Helper T cell (primary cell): ENCODE measurements around a stretch of chr16.

DNA sequence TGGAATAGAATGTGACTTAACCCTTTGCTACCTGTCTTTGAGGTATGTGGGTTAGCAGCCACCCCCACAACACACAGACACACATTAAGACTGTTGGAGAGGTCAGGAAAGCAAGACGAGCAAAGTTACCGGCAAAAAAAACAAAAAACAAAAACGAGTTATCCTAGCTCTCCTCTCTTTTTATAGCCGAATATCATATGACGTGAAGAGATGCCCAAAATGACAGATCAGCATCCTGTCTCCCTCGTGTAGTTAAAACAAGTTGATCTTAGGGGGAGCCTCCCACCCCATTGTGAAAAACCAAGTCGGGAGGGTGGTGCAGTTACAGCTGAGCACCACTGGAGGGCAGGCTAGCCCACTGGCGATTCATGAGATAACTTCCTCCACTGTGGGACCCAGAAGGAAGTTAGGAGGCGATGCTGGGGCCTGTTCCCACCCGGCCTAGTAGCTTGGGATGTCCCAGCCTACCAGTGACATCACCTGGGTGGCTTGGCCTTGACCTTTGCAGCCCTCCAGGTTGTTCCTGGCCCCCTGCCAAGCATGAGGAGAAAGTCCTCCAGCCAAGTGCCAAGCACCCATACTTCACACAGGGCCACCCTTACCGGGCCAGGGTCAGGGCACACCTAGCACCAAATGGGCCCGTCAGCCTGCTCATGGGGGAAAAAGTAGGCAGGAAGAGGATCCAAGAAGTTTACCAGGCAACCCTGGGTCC lies 8.1 kb upstream of the CPNE2 start:
- PRO-cap, 2 experiments: peak in 2 of 2 experiments; most common plus-strand start position 260 of the sequence (in 1); most common minus-strand start position 155 of the sequence (in 2)

DNA sequence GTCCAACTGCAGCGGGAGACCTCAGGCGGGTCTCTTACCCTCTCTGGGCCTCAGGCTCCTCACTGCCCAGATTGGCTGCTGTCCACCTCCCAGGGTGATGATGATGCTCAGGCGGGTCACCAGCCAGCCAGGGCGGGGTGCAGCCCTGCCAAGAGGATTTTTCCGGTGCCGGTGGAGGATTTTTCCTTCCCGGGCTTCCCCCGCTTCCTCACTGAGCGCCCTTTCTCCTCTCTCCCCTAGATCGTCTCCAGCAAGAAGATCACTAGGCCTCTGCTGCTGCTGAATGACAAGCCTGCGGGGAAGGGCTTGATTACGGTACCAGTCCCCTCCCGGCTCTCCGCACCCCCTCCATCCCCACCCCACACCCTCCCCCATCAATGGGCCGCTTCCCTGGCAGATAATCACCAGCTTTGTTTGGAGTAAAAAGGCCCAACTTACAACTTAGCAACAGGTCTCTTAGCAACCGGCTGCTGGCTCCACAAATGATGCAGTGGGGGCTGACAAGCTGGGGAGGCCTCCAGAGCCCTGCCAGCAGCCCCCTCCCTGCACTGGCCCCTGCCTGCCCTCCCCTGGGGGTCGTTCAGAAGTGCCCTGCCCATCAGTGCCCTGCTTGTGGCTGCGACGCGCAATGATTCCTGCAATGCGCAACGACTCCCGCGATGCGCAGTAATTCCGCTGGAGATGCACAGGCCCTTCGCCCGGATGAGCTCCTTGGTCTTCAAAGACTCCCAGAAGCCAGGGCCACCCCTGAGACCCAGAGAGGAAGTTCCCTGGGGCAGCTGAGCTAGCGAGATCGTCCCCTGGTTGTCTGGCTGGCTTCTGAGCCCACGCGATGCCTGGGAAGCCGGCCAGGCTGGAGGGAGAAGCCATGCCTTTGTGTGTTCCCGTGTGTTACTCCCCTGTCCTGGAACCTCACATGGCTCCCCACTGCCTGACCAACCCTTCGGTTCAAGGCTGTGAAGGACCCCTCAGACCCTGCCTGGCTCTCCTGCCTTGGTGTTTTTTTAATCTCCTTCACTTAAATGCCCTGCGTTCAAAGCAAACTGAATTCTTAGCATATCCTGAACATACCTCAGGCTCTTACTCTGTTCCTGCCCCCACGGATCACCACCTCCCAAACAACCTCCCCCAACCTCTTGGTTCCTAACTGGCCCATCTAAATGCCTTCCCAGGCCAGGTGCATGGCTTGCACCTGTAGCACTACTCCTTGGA lies 23.3 kb downstream of the CPNE2 start:
- PRO-cap, 2 experiments: no peak in any of the 2 experiments

DNA sequence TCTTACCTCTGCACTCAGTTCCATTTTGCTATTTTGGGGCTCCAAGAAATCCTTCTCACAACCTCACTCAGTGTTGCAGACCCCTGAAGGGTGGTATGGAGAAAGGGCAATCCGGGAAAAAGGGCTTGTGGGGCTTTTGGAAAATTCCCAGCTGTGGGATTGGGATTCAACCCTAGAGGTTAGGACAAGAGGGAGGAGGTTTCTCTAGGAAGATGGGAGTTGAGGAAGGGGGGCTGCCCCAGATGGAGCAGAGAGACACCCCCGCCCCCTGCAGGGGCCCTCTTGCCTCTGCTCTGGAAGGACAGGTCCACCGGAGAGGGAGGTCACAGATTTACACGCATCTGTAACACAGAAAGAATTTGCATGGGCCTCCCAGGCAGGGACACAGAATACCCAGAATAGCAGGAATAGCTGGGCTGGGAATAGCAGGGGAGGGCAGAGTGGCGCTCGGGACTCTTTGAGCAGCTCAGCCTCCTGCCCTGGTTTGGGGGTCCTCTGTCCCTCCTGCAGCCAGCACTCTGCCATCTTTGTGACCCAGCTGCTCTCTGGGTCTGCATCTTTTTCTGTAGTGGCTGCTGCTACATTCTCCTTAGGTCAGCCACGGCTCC lies 33.7 kb upstream of the PLLP start:
- PRO-cap, 2 experiments: no peak in any of the 2 experiments

DNA sequence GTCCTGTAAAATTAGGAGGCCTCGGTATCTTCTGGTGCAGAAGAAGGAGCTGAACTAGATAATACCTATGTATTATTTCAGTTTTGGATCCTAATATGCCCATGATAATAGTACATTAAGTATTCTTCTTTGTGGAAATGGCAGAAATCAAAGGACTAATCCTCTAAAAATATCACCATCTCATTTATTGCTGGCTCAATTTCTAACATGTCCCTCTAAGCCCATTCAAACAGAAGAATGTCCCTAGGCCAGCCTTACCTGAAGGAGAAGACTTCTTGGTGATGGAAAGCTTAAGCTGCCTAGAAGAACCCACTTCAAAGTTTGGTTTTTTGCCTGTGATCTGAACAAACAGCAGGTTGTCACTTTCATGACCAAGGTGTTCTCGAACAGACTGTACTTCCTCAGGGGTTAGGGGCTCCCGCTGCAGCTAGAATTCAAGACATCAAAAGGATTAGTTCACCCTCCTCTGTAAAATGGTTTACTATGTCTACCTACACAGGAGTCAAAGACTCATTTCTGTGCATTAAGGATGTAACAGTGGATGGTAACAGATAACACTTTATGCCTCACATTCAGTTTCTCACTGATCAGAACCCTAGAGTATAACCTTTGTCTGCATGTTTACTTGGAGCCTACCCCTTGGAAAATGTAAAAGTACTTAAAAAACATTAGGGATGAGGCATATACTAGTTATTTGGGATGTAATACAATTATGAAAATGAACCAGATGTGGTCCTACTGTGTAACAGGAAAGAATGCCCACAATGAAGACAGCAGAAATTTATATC lies 13.2 kb downstream of the CIAPIN1 start:
- PRO-cap, 2 experiments: peak in 2 of 2 experiments; most common plus-strand start position 521 of the sequence (in 1)

DNA sequence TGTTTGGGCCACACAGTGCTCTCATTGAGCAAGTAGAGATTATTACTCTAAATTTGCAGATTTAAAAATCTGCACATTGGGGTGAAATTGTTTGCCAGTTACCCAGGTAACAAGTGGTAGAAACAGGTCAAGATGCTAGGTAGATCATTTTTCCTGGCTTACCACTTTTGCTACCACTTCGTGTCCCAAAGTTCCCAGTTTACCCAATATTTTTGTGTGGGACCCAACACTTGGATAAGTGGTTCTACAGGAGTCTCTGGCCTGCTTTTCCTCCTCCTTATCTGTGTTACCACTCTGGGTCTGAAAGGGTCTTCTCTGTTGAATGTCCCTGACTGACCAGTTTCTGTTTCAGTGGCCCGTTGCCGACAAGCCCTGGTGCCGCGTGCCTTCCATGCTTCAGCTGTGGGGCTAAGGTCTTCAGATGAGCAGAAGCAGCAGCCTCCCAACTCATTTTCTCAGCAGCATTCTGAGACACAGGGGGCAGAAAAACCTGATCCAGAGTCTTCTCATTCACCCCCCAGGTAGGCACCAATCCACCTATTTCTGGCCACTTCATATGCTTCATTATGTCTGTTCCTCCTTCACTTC lies 3.5 kb downstream of the COQ9 start:
- PRO-cap, 2 experiments: no peak in any of the 2 experiments

GRCh38 chr16:57458054-57458427 lies 4.4 kb upstream of the POLR2C start:
- PRO-cap, 2 experiments: no peak in any of the 2 experiments

- PRO-cap, 2 experiments: no peak in any of the 2 experiments
Measured at GRCh38 chr16:57470491-57471281, 8.2 kb downstream of the POLR2C start.

DNA sequence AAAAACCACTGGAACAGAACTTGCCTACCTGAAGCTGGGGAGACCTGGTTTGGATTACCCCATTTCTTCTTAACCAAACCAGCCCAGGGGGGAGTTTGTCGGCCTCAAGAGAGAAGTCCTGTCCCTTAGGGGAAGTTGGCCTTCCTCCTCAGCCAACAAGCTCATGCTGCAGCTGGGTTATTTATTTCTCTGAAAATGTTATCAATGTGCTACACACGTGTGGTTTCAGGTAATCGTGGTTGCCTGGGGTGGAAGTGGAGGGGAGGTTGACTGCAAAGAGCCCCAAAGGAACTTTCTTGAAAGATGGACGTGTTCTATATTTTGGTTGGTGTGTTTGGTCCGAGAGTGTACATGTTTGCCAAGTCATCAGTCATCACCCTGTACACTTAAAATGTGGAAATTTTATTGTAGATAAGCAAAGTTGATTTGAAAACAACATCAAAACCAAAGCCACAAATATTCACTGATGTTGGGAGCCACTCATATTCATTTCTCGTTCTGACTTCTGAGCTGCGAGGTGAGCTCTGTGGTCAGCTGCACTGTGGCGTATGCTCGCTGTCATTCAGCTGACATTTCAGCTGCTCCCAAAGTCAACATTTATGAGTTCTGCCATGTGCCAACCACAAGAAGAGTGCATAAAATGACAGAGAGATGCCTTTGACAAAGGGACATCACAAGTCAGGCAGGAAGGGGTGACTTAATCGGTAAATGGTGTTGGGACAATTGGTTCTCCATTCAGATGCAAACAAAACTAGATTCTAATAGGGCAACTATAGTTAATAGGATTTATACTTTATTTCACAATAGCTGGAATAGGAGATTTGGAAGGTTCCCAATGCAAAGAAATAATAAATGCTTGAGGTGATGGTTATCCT lies 26.5 kb upstream of the ADGRG1 start:
- PRO-cap, 2 experiments: peak in 1 of 2 experiments; most common plus-strand start position 602 of the sequence (in 1); most common minus-strand start position 353 of the sequence (in 1)

GRCh38 chr16:57620229-57621256 lies 7.9 kb upstream of the ADGRG1 start:
- PRO-cap, 2 experiments: no peak in any of the 2 experiments

DNA sequence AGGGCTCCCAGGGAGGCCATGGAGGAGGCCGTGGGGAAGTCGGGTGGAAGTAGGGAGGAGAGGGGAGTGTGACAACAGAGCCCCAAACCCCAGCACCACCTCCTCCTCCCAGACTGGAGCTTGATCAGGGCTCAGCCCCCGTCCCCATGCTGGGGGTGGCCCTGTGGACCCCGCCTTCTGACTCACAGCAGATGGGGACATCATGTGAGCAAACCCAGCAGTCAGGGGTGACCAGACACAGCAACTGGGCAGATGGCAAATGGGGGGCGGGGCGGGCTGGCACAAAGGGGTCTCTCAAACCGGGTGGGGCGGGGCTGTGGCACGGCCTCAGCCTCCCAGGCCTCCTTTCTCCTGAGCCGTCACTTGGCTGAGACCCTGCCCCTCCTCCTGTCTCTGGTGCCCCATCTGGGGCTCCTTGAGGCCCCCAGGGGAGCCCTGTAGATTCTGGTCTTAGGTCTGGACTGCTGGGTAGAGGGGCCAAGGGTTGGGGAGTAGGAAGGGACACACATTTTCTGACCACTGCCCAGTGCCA lies 3.1 kb downstream of the ADGRG1 start:
- PRO-cap, 2 experiments: no peak in any of the 2 experiments

DNA sequence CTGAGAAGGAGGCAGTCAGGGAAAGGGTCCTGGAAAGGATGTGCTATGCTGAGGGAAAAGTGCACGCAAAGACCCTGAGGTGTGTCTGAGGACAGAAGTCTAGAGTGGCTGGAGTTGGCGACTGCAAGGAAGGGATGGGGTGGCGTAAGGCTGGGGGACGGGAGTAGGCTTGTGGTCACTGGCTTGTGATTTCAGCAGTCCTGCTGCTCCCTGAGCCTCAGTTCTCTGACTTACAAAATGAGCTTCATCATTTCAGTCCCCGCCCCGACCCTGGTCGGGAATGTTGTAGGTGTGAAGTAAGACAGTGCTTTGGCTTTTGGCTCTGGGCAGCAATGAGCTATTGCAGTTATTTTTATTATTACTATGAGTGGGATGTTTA lies 8.5 kb downstream of the ADGRG1 start:
- PRO-cap, 2 experiments: no peak in any of the 2 experiments

DNA sequence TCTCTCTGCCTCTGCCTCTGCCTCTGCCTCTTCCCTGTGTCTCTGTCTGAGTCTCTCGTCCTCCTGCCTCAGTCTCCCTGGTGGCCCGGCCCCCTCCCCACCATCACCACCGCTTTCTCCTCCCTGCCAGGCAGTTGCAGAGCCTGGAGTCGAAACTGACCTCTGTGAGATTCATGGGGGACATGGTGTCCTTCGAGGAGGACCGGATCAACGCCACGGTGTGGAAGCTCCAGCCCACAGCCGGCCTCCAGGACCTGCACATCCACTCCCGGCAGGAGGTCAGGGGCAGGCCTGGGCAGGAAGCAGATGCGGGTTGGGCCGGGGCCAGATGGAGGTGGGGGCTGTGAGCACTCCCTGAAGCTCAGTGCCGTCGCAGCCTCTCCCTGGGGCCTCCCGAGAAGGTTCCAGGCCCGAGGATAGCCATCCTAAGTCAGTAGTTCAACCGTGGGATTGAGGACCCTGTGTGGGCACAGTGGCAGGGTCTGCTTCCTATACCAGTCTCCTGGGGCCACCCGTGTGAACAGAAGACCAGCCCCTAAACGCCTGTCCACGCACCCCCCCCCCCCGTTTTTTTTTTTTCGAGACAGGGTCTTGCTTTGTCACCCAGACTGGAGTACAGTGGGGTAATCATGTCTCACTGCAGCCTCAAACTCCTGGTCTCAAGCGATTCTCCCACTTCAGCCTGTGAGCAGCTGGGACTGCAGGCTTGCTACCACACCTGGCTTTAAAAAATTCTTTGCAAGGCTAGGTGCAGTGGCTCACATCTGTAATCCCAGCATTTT lies 14.1 kb upstream of the ADGRG3 start:
- PRO-cap, 2 experiments: no peak in any of the 2 experiments

GRCh38 chr16:57787676-57788403 lies 14.5 kb downstream of the KIFC3 start:
- PRO-cap, 2 experiments: no peak in any of the 2 experiments

GRCh38 chr16:57800149-57800926 lies 2.0 kb downstream of the KIFC3 start:
- PRO-cap, 2 experiments: no peak in any of the 2 experiments

DNA sequence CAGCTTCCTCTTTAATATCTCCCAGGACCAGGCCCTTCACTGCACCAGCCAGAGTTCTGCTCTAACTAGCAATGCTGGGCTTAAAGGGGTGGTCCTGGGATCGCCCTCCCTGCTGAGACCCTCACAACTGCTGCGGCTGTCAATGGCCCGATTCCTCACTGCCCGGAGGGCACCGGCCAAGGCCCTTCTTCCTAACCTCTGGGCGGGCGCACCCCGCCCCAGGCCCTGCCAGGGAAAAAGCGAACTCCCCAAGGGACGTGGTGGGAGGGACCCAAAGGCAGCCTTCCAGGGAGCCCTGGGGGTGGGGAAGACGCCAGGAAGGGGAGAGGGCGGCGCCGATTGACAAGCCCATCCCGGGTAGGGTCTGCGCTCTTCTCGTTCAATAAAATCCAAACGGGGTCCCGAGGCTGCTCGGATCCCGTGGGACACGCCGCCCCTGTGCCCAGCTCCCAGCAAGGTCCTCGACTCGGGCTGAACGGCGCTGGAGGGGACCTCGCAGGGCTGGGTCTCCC lies 521 bp downstream of the KIFC3 start:
- PRO-cap, 2 experiments: no peak in any of the 2 experiments

DNA sequence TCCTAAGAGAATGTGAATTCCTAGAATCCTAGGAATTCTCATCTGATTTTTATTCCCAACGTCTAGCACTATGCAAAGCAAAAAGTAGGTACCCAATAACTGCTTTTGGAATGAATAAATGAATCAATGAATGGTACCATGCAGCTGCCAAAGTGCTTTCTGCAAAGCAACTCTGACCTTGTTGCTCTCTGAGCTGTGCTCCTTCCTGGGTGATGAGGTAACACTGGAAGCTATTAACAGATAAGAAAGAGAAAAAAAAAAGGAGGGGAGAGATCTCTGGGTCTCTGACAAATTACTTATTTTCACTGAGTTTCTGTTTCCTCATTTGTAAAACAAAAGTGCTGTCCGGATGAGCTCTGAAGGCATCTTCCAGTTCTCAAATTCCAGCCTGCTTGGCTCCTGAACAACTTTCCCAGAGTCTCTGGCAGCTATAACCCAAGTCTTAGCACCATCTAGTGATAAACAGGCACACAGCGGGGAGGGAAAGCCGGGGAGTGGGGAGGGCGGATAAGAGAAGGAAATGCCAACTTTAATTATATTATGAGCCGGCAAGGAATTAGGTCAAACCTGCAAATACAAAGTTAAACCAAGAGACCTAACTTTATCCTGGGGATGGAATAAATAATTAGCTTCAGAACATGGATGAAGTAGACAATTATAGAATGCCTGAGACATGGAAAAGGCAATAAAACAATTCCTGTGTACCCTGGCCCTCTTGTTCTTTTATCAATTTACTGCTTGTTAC lies 61.2 kb upstream of the KIFC3 start:
- PRO-cap, 2 experiments: no peak in any of the 2 experiments

GRCh38 chr16:57955354-57956145 lies 15.4 kb downstream of the CNGB1 start:
- PRO-cap, 2 experiments: no peak in any of the 2 experiments

- PRO-cap, 2 experiments: no peak in any of the 2 experiments
Measured at GRCh38 chr16:58029249-58030029, 3.9 kb downstream of the MMP15 start.

- PRO-cap, 2 experiments: no peak in any of the 2 experiments
Measured at GRCh38 chr16:58159432-58160403, 30.5 kb upstream of the CFAP20 start.

GRCh38 chr16:58418979-58420065 lies 27.1 kb downstream of the GINS3 start:
- PRO-cap, 2 experiments: no peak in any of the 2 experiments